Airway epithelial cell (primary cell): ENCODE measurements around a stretch of chr9.

DNA sequence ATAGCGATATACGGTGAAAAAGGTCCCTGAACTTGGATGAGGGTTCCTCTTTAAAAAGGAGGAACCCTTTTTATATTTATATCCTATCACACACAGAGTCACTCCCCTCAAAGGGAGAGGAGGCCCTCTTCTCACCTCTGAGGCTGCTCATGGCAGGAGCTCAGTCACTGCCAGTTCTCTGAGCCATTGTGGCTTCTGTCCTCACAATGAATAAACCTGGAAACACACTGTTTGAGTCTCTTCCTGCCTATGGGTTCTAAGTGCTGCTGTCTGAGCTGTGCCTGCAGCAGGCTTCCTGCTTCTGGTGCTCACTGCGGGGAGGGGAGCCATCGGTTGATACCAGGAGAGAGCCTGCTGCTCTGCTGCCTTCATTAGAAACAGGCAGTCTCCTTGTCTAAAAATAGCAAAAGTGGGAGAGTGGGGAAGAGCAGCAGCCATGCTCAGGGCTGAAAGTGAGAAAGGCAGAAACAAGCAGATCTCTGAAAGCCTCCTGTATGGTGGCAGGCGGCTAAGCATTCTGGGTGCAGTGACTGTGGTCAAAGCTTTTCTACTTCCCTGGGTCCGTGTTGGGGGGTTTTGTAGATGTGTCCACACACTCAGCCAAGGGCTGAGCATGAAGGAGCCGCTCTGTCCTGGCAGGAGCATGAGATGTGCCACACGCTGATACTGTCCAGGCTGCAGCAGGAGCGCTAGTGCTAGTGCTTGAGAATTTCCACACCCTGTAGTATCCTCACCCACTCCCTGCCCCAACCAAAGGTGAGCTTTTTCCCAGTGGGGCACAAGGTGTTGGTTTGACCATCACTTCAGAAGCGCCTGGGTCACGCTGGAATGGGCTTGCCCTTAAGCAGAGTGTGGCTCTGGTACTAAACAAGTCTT lies 34.2 kb downstream of the PRKACG start:
- RAMPAGE, long total RNA = no peak

DNA sequence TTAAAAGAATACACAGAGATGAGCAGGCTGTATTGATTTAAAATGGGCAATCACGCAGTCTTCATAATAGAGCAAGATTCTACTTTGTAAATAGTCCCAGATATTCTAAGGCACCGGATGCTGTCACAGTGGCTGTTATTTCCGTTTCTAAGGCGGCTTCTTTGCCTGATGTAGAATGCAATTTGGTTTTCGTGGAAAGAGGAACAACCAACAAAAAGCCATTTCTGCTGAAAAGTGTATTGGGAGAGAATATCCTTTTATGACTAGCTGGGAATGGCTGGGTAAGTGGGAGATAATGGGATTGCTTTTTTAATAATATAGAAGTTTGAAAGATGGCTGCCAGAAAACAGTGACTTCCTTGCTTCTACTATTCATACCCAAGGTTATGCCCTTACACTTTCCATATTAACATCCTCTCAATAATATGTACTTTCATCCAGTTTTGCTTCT lies 17.4 kb downstream of the PRKACG start:
- RAMPAGE, long total RNA = no peak

- RAMPAGE, long total RNA = no peak
Observed at GRCh38 chr9:69120924-69121620, 53.0 kb upstream of the TJP2 start.

- RAMPAGE, long total RNA = no peak
Observed at GRCh38 chr9:69170636-69171547, 3.2 kb upstream of the TJP2 start.

DNA sequence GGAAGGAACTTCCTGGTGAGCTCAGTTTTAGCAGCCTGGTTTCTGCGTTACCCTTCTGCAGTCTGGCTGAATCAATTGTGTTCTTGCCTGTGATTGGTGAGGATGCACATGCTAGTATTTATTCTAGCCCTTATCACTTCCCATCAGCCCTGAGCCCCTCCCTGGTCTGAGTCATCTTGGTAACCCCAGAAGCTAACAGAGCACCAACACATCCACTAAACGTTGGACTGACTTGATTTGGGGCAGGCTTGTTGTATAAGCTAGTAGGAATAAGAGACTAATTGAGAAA lies 6.6 kb downstream of the TJP2 start:
- RAMPAGE, long total RNA = no peak

- RAMPAGE, long total RNA = no peak
Observed at GRCh38 chr9:69187257-69187858, 13.3 kb downstream of the TJP2 start.

GRCh38 chr9:69192182-69192587 lies 18.1 kb downstream of the TJP2 start:
- RAMPAGE, long total RNA = no peak

- RAMPAGE, long total RNA = no peak
Observed at GRCh38 chr9:69193272-69193694, 19.2 kb downstream of the TJP2 start.

DNA sequence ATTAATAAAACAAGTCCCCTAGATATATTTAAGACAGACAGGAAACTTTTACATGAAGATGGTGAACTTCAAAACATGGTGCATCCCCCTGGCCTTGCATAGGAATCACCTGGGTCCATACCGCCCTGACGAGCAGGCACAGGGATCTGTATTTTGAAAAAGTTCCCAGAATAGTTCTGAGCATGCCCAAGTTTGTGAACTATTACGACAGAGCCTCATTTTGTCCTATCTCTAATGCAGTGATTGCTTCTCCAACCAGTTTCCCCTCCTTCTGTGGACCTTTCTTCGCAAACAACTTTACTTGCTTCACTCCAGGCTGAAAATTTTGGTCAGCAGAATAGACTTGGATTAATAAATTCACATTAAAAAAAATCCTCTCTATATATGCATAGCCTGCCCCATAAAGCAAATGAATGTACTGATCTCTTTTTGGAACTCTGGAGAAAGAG lies 98.0 kb downstream of the APBA1 start:
- RAMPAGE, long total RNA = no peak

DNA sequence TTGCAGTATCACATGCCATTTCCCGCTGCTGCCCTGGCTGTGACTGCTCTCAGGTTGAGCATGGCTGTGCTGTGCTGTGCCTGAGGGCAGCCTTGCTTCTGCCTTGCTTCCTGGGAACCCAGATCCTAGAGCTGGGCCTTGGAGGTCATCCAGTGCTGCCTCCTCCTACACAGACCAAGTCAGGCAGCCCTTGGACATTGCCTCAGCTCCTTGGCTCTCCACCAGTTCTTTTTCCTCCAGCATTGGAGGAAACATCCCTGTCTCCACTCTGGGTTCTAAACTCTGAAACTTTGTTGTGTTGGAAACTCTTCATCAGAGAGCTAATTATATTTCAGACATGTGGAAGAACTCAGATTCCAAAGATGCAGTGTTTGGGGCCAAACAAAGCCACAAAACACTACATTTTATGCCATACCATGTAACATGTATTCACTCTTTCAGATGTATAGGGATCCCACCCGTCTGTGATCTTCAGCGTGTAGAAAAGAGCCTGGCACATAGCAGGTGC lies 6.2 kb downstream of the MAMDC2 start:
- RAMPAGE, long total RNA = no peak

- RAMPAGE, long total RNA = no peak
Observed at GRCh38 chr9:70258097-70258749, 555 bp upstream of the SMC5 start.

- RAMPAGE, long total RNA = no peak
Observed at GRCh38 chr9:70280568-70281038, 21.8 kb downstream of the SMC5 start.

DNA sequence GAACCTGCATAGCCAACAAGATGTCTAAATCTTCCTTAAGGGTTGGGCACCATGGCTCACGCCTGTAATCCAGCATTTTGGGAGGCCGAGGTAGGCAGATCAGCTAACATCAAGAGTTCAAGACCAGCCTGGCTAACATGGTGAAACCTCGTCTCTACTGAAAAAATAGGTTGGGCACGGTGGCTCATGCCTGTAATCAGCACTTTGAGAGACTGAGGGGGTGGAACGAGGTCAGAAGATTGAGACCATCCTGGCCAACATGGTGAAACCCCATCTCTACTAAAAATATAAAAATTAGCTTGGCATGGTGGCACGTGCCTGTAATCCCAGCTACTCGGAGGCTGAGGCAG lies 43.2 kb downstream of the SMC5 start:
- RAMPAGE, long total RNA = no peak

DNA sequence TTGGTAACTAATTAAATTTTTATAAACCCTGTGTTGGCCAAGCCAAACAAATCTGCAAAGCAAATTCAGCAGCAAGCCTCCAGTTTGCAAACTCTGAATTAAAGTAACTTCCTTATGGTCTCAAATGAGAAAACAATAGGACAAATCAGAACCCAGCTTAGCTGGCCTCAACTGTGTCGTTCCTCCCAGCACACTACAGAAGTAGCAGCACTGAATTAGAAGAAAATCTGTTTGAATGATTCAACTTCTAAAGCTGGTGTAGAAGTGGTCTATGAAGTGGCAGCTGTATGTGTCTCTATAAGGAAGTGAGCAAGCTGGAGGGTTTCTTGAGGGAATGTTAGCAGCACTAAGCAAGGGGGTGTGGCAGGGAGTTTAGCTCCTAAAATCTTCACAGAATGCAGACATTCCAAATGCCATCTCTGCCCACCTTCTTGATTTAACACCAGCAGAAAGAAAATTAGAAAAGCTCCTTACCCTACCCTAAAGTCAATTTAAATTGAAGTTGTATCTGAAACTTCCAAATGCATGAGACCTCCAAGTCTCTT lies 4.1 kb downstream of the KLF9 start:
- RAMPAGE, long total RNA = no peak

GRCh38 chr9:70410814-70411481 lies 3.5 kb downstream of the KLF9 start:
- RAMPAGE, long total RNA = no peak

DNA sequence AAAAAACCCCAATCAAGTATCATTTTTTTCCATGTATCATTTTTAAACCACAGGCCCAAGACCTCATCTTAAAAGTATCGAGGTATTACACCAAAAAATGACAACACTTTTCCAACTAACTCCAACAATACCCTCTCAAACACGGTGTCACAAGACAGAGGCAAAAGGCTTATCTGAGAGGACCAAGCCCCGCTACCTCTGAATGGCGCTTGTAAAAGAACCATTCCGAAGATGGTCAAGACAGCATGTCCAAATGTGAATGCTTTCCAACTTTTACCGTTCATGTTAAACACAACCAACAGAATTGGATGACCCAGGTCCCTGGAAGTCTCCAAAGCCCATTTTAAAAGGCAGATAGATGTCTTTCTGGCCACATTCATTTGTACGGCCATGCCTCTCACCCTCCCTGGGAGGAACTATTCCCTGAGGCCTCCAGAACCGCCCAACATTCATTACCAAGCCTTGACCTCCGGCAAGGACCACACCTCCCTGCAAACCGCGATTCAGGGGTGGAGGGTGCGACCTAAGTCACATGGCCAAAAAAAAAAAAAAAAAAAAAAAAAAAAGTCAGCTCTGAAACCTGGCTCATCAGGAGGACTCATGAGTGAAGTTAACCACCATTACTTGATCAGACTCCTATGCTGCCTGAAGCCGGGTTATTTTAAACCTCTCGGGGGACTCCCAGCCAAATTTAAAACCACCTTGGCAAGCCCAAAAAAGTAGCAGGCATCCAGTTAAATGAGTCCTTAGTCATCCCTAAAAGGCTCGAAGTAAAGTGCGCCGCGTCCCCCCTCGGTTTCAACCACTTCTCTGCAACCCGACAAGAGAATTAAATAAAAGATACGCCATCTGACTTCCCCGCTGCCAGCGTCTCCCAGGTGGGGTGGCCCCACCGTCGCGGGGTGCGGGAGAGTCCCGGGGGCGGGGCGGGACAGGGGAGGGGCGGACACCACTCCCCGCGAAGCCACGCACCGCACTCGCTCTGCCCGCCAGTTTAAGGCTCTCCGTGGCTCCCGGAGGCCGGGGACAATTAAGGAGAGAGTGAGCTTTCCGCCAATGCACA lies 2.5 kb downstream of the KLF9 start:
- RAMPAGE, long total RNA = no peak

DNA sequence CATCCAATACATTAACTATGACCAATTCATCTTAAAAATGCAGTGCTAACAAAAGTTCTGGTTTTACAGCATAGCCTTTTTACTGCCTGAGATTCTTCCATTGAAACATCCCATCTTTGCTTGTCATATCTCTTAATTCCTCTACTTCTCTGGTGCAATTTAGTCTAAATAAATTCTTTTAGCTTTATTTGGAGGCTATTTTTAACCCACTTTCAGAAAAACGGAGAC lies 179 bp upstream of the KLF9 start:
- RAMPAGE, long total RNA = no peak

DNA sequence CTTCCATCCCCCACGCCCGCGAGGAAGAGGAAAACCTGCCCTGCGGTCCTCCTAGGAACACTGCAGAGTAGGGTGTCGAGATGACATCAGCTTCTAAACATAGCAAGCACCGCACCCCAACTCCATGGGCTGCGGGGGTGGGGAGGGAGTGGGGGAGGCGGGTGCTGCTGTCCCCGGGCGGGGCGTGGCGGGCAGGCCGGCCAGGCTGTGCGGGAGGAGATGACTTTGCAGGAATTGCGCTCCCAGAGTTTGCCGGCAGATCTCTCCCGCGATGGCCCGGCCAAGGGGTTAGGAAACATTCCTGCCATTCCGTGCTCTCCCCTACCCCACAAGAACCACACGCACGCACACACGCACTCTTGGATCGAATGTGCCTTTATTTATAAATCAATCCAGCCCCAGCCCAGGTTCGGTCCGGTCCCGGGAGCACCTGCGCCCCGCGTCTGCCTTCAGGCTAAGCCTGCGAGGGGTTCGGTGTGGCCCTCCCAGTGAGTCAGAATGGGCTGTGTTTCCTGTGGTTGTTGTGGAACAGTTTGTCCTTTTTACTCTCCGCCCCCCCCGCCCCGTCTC lies 5.2 kb upstream of the KLF9 start:
- RAMPAGE, long total RNA = no peak

- RAMPAGE, long total RNA = no peak
Observed at GRCh38 chr9:71446153-71447250, 321.8 kb downstream of the CEMIP2 start.

DNA sequence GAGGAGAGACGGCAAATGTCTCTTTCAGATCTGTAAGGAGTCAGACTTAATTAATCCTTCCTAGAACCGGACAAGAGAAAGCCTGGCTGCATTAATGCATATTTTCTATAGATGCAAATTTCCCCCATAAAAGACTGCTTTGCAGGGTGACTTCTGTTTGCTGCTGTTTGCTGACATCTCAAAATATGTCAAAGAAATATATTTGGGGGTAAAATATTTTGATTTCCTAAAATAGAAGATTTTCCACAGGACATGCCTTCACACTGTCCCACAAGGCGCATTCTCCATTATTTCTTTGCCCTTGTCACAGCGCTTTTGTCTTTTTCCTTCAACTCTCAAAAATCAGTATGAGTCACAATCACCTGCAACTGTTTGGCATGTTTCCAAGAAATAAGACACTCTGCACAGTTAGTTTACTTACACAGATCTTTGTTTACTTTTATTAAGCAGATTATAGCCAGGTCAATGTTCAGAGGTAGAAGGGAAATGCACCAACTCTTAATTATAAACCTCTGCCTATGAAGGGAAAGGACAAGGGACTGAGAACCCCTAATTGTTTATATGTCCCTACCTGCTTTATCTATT lies 9.6 kb downstream of the CEMIP2 start:
- RAMPAGE, long total RNA = no peak